H7 (cell line): Measurements from ENCODE around the gene EXOSC1.

GRCh38 chr10:96737138-96737747 is 16.9 kb upstream of the PIK3AP1 start:
- RAMPAGE, long total RNA: no peak

- RAMPAGE, long total RNA: no peak
Observed at GRCh38 chr10:96918035-96918604, 86.0 kb downstream of the LCOR start.

- RAMPAGE, long total RNA: no peak
Observed at GRCh38 chr10:96921582-96922030, 89.5 kb downstream of the LCOR start.

GRCh38 chr10:96985921-96986421 is 153.9 kb downstream of the LCOR start:
- RAMPAGE, long total RNA: no peak

DNA sequence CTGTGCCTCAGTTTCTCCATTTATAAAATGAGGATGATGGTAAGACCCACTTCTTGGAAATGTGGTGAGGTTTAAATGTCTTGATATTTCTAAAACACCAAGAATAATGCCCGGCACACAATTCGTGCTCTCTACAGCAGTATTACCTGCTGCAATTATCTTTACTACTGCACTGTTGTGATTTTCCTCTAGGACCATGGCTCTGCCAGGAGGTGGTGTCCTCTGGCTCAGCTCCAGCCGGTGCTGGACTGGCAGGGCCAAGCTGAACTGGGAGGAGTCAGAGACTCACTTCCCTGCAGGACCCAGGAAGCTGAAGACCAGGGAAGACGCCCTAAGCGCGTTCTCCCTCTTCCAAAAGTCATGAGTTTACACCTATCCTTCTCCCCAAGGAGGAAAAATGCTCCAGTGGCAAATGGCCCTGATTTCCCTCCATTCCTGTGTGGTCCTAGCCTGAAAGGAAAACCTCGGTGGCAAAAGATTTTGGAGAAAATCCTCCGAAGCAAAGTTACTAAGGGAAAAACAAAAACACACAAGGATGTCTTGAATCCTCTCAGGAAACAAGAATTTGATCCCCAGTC is 15.4 kb downstream of the SLIT1 start:
- RAMPAGE, long total RNA: no peak

DNA sequence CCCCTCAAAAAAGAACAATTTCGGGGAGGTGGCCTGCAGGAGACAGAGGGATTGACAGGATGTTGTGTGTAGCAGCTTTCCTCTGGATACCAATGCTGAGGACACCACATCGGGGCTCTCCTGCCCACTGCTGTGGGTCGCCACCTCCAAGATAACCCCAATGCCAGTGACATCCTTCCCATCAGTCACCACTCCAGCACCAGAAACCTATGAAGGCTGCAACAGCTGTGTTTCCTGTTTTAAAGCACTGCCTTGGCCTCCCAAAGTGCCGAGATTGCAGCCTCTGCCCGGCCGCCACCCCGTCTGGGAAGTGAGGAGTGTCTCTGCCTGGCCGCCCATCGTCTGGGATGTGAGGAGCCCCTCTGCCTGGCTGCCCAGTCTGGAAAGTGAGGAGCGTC is 17.6 kb downstream of the ARHGAP19 start:
- RAMPAGE, long total RNA: no peak

DNA sequence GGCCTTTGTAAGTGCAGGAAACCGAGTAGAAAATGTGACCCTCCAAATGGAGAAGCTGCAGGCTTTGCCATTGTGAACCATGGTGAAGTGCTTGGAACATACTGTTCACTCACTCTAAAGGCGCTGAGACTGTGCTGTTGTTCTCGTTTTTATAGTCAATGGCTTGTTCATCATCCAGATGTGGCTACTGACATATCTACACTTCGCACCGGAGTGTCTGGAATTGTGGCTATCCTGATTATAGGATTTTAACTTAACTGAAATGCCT is 2.4 kb downstream of the FRAT1 start:
- RAMPAGE, long total RNA: no peak

DNA sequence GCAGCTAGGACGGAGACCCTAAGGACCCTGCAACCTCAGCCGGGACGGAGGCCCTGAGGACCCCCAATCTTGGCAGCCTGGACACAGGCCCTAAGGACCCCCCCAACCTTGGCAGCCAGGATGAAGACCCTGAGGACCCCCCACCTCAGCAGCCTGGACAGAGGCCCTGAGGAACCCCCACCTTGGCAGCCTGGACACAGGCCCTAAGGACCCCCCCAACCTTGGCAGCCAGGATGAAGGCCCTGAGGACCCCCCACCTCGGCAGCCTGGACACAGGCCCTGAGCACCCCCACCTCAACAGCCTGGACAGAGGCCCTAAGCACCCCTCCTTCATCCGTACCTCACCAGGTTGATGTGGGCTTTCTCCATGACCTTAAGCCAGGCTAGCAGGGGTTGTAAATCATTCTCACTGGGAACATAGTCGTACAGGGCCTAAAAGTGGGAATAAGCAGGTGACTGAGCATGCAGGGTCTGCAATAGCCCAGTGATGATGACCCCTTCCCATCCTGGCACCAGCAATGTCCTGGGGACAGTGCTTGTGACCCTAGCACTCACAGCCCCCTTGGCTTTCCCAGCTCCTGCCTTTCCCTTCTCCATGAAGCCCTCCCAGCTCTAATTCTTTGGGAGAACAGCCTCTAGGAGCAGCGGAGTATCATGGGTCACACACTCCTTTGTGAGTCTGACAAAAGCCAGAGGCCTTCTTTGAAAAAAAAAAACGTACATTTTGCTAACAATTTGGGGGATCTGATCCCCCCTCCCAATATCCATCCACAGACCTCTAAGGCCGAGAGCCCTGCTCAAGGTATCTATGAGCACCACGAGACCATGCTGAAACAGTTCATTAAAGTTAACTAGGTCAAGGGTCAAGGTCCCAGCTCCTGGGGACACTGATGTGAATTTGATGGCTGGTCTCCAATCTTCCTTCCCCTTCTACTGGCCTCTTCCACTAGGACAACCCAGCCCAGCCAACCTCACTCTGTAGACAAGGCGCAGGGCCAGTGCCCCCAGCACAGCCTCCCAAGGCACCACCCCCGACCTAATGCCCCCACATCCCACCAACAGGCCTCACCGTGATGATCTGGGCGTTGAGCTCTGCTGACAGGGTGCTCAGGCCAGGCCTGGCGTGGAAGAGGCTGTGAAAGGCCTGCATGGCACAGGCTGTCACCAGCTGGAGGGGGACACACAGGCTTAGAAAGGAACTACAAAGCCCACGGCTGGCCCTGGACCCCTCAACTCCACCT is 15.9 kb downstream of the RRP12 start:
- RAMPAGE, long total RNA: no peak

- RAMPAGE, long total RNA: no peak
Observed at GRCh38 chr10:97407195-97407917, 6.2 kb upstream of the RRP12 start.

- RAMPAGE, long total RNA: no peak
Observed at GRCh38 chr10:97426788-97427310, 858 bp downstream of the PGAM1 start.

DNA sequence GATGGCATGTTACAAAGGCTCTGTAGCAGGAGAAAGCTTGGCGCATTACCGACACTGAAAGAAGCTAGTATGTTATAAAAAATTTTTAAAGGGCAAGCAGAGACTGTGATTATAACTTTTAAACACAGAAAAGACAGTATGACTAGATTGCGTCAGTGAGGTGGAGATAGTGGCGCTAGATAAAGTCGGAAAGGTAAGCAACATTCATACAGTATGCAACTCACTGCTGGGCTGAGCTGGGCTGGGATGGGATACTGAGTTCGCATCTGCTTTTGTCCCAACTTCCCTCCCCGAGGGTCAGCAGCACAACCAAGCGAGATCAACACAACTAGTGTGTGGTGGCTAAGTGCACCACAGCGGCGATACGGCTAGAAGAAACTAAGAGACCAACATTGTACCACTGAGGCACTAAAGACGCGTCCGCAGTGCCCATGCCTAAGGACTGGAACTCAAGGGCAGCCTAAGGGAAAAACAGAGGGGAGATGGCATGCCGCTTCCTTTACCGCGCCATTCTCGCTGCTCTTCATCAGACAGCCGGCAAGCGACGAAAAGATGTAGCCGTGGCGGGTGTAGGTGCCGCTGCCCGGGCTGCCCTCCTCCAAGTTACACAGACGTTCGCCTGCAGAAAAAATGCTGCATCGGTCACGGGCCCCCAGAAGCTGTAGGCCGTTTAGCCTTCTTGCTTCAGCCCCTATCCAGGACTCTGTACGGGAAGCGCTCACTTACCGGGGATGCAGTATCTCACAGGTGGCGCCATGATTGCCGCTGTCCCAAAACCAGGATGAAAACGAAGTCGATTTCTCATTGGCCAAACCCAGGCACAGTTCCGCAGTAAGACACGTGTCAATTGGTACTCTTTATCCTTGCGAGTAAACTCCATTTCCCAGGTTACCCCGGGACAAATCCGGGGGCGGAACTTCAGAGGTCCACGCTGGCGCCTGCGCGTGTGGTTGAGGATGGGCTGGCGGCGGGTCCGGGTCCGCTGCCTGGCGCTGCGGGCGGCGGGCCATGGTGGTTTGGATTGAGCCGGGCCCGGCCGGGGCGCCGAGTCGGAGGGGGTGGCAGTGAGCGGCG is at the start of gene EXOSC1:
Gene EXOSC1, minus strand, starts transcription at position 778 of the 1,074 bp plus-strand sequence.
- RAMPAGE, long total RNA: no peak

- RAMPAGE, long total RNA: no peak
Observed at GRCh38 chr10:97450600-97451034, 4.6 kb downstream of the ZDHHC16 start.

DNA sequence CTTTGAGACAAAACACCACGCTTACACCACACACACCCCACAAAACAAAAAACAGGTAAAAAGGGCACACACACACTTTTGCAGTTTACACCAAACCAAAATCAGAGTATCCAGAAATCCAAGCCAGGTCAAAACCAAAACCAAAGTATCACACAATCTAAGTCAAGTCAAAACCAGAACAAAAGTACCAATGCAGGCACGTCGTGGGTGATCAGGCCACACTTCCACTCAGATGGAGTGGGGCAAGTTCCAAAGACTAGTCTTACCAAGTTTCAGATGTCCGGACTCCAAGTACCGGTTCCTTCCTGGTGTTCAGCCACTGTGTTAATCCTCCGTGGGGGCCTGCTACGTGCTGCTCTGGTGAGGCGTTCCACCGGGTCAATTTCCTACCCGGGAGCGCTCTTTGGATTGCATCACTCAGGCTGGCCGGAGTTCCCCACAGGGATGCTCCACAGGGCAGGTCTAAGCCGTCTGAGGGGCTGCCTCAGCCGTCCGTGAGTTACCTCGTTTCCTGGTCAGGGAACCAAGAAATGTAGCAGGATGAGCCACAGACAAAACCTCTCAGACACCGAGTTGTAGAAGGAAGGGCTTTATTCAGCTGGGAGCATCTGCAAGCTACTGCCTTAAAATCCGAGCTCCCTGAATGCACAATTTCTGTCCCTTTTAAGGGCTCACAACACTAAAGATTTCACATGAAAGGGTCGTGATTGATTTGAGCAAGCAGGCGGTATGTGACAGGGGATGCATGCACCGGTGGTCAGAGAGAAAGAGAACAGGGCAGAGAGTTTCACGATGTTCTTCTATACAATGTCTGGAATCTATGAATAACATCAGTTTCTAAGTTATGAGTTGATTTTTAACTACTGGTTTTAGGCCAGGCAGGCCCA is 11.5 kb upstream of the ANKRD2 start:
- RAMPAGE, long total RNA: no peak

DNA sequence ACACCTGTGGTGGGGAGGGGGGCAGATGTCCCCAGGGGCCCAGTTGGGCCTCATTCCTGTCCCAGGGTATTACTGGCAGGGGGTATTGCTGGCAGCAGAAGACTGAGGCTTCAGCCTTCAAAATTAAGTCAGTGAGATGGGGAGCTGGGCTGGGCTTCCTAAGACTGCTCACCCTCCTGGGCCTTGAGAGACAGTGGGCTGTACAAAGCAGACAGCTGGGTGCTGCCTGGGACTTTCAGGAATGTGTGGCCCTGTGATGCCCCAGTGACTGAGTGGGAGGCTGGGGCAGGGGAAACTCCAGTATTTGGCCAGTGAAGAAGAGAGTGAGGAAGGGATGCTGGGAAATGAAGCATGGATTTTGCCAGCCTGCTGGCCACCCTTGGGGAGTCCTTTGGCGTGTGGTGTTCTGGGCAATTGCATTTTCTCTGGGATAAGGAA is 396 bp downstream of the ANKRD2 start:
- RAMPAGE, long total RNA: no peak

GRCh38 chr10:97724211-97725054 is 10.9 kb downstream of the MARVELD1 start:
- RAMPAGE, long total RNA: no peak

DNA sequence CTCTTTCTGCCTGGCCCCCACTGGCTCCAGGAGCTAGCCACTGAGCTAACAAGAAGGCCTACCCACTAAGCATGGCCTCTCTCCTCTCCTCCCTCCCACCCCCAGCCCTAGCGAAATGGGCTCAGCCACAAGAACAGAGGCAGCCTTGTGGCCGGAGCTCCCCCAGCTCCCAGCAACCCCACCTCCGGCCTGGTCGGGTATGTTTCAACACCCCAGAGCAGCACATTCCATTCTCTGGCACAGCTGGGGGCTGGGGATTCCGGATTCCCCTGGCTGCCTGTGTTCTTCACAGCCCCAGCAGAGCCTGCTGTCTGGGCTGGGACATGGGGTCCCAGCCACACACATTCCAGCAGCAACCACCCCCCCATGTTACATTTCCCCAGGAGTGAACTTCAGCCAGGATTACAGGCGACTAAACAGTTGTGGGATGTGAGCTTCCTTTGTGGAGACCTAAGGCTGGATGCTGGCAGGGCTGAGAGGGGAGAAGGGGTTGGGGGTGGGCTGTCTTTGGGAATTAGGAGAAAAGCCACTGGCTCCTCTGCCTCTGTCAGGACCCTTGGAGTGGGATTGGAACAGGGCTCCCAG is 8.9 kb downstream of the SFRP5 start:
- RAMPAGE, long total RNA: no peak

GRCh38 chr10:97882301-97882644 is 32.6 kb downstream of the GOLGA7B start:
- RAMPAGE, long total RNA: no peak

- RAMPAGE, long total RNA: no peak
Observed at GRCh38 chr10:98152933-98153445, 18.5 kb downstream of the R3HCC1L start.

DNA sequence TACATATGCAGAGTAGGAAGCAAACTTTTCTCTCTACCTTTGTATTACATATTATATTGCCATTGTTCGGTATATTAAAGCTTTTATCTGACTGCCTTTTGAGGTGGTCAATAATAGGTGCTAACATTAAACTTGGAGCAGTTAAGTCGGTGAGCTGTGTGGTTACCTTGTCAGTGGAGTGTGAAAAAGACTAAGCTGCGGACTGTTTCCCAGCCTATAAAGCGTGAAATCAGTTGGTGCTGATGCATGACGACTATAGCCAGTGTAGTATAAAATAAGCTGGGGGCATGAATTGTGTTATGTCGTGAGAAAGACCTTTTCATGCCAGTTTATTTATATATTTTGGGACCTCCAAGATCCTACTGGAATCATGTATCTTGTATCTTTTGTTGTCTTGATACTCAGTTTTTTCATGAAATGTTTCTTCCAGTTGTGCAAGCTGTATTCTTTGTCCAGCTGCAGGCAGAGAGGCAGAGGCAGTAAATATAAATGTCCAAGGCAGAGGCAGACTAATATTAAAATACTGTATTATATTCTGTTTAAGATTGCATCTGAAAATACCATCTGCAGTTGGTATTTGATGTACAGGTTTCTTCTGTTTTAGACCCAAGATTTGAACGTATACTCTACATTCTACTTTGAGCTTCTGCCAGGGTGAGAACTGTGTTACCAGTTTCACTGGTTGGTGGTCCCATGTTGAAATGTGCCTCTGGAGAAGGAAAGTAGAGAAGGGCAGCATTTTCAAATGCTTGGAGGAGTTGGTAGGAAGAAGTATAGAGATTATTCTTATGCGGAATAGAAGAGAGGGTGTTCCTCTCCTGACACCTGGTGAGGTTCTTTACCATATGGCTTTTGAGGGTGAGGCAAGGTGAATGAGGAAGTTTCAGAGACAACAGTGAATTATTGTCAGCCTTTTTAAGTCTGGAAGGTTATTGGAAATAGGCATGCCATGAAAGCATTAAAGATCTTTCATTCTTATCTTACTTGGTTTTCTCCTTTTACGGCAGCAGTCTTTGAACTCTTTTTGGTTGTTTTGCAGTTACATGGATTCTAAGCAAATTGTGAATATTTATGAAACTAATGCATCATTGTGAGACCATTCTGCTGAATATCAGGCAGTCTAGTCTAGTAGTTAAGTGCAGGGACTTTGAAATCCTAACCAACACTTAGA is 34.1 kb downstream of the R3HCC1L start:
- RAMPAGE, long total RNA: no peak

DNA sequence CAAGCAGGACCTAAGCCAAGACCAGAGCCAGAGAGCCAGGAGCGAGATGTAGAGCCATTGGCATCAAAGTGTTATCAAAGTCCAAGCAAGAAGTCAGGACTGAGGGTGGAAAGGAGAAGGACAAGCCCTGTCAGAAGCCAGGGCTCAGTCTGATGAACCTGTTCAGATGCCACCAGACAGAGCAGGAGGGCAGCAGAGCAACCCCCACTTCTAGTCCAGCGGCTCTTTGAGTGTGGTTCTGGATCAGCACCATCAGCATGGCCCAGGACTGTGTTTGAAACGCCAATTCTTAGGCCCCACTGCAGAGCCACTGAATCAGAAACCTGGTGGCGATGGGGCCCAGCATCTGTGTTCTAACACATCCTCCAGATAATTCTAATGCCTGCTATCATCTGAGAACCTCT is 6.9 kb upstream of the LOXL4 start:
- RAMPAGE, long total RNA: no peak